OCI-LY7 (cell line): ENCODE results near the gene SPON2.

DNA sequence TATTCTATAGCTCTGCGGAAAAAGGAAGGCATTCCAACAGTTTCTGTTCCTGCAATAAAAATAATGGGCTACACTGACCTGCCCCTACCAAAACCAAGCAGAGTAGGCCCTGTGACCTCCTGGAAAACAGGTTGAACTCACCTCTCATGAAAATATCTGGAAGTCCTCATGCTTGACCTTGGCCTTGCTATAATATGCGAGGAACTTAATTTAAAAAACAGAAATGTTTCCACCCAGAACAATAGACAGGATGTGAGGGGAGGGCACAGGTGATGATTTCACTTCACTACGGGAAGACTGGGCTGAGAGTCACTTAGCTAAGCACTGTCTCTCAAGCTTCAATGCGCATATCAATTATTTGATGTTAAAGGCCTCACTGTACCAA, 26.1 kb downstream of the ZNF721 start:
- PRO-cap = unidirectional peak, plus-strand start at position 281 of the sequence
- RAMPAGE, long total RNA = no peak

- PRO-cap = no peak
- RAMPAGE, long total RNA = no peak
Measured at GRCh38 chr4:666021-666242, 8.1 kb downstream of the ATP5ME start.

- PRO-cap = no peak
- RAMPAGE, long total RNA = no peak
Measured at GRCh38 chr4:688268-688845, 594 bp downstream of the SLC49A3 start.

DNA sequence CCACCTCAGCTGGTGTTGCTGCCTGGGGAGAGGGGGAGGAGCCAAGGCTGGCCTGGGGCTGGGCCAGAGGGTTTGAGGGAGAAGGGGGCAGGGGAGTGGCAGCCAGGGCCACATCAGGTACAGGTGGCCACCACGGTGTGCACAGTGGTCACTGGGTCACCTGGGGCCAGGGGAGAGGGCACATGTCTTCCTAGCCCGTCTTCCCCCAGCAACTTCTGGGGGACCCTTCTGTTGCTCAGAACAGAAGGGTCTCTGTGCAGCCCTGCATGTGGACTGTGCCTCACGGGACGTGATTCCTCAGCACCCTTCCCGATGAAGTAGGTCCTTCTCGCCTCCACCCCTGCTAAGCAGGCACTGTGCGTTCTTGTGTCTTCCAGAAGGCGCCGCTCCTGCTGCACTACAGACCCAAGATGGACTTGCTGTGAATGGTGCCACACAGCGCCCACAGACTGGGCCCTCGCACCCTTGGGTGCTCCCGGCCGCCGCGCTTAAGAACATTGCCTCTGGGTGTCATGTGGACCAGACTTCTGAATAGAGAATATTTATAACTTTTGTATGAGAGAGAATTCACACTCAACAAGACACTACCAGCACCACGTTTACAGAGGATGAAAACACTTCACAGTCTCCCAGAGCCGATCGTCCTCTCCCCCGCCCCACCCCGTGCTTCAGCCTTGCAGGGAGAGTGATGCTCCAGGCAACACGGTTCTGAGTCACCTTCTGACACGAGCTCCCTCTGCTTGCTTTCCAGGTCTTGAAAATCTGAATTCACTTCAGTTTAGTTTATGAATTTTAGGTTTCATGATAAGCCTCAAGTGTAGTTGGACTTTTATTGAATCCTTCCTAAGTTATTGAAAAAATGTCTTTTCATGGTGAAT, 60.0 kb downstream of the CPLX1 start:
- PRO-cap = no peak
- RAMPAGE, long total RNA = no peak

DNA sequence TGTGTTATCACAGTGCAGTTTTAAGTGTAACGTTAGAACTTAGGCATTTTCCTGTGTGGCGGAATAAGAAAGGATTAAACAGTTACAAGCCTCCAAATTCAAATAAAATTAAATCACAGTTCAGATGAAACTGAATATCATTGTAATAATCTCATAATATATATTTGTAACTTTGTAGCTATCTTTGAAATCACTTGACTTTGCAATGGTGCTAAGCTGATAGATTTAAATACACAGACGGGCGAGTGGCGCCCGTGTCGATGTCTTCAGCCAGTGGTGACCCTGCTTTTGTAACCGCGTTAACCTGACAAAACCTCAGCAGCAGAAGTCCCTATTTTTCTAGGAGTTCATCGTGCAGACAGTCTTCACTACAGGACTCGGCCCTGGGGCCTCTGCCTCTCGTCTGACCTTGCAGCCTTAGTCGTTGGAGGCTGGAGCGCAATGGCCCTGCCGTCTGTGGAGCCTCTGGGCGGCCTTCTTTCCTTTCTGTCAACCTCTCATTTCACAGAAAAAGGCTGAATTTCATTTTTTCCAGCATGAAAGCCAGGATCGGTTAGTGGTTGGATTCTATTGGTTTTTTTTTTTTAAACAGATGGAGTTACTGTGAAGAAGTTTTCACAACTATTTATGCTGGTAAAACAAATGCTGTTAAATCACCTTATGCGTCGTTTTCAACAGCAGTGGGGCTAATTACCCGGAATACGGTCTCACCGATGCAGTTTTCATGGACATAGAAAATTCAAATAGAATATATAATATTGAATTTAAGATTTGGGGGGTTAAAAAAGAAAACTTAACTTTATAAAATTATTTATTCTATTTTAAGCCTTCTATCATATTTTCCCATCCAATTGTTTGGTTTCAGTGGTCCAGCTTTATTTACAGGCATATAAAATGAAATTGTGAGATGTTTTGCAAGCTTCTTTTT, 57.8 kb downstream of the CPLX1 start:
- PRO-cap = no peak
- RAMPAGE, long total RNA = no peak

DNA sequence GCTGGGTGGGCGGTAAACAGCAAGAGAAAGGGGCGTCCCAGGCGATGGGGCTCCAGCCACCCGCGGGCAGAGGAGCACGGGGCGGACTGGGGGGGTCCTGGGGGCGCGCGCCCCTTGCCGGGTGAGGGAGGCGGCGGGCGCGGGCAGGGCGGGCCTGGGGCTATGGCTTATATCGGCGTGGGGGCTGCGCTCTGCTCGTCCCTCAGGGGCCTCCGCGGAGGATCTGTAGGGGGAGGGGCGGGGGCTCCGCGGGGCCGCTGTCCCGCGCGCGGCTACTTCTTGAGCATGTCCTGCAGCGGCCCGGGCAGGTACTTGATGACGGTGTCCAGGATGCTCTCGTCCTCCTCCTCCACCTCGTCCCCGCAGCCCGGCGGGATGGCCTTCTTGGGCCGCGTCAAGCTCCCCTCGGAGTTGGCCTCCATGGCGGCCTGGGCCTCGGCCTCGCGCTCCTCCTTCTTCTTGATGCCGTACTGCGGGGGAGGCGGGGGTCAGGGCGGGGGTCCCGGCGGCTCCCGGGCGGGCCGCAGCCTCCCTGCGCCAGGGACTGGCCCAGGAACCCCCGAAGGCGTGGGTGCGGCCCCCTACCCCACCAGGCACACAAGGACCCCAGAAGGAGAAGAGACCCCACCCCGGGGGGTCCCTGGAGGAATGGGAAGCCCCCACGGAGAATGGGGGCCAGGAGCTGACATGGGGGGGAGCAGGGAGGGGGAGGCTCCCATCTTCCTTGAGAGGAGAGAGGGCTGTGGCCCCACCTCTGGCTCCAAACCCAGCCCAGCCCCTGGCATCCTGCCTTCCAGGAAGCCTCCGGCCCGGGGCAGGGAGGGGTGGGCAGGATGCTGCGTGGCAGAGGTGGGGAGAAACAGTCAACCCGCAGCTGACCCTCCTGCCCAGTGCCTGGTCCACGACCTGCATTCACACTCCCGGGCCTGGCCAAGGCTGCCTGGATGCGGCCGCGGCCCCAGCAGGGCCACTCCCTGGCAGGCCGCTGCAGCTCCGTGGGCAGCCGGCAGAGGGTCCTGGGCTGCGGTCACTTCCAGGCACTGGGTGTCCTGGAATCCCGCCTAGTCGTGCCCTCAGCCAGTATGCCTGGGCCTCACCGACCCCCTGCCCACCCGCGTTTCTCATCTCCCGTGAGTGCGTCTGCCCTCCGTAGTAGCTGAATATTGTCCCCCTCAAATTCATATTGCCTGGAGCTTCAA, 39.3 kb downstream of the CPLX1 start:
- PRO-cap = no peak
- RAMPAGE, long total RNA = no peak

- PRO-cap = no peak
- RAMPAGE, long total RNA = no peak
Measured at GRCh38 chr4:787428-788173, 38.3 kb downstream of the CPLX1 start.

DNA sequence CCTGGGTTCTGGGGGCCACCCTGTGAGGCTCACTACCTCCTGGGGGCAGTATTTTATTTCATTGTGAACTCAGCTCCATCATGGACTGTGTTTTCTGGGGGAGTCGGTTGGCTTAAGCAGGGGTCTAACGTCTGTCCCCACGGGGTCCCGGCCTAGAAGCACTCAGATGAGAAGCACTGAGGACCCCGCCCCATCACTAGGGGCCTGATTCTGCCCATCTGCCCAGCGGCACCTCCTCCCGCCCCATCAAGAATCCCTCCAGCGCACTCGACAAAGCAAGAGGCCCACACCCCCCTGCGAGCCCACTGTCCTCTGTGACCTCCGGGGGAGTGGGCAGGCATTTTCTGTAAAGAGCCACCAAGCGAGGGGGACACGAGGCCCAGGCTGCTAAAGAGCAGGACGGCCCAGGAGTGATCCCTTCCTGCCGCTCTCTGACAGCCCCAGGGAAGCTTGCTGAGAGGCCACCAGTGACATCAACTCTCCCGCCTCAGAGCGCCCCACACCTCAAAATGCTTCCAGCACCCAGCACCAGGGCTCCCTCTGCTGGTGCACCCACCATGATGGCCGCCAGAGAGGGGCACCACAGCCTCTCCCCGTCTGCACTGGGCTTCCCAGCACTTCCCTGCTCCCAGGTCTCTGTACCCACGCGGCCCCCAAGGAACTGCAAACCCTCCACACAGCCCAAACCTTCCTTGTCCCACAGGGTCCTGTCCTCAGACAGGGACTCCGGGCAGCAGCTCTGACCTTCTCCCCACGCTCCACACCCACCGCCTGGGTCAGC, 40.5 kb downstream of the GAK start:
- PRO-cap = no peak
- RAMPAGE, long total RNA = no peak

DNA sequence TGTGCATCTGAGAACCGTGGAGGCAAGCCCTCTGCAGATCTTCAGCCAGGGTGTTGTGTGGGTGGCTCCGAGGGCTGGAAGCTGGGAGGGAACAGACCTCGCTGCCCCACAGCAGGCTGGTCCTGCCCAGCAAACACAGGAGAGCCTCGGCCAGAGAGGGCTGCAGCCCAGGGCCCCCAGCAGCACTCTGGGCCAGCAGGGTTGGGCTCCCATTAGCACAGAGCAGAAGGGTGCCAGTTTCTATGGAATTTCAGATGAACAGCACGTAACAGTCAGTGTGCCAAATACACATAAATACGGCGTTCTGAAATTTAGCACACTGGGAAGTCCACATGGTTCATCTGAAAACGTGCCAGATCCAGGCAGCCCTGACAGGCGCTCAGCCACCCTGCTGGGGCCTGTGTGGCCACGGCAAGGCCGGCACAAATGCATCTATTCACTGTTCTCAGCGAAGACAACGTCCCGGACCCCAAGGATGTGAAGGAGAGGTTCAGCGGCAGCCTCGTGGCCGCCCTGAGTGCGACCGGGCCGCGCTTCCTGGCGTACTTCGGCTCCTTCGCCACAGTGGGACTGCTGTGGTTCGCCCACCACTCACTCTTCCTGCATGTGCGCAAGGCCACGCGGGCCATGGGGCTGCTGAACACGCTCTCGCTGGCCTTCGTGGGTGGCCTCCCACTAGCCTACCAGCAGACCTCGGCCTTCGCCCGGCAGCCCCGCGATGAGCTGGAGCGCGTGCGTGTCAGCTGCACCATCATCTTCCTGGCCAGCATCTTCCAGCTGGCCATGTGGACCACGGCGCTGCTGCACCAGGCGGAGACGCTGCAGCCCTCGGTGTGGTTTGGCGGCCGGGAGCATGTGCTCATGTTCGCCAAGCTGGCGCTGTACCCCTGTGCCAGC, 15.7 kb downstream of the DGKQ start:
- PRO-cap = no peak
- RAMPAGE, long total RNA = no peak

- PRO-cap = no peak
- RAMPAGE, long total RNA = no peak
Measured at GRCh38 chr4:986348-986828, 456 bp upstream of the IDUA start.

DNA sequence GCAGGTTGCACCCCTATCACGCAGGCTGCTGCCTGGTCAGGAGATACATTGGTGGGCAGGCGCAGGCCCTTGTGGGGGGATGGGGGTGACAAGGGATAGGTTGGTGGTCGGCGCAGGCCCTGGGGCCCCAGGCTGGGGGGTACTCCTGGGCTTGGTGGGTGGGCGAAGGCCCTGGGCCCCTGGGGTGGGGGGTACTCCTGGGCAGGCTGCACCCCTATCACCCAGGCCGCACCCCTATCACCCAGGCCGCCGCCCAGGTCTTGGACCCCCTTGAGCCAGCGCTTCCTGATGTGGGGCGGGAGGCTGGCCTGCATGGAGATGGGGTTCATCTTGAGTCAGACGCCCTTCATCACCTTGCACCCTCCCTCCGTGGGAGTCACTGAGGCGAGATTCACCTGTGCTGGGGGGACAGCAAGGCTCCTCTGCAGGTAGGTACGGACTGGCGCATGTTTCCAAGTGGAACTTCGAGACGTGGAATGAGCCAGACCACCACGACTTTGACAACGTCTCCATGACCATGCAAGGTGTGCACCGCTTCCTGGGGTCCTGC, 7.9 kb upstream of the SLC26A1 start:
- PRO-cap = no peak
- RAMPAGE, long total RNA = no peak

- PRO-cap = no peak
- RAMPAGE, long total RNA = no peak
Measured at GRCh38 chr4:1002242-1002686, 9.1 kb upstream of the SLC26A1 start.

DNA sequence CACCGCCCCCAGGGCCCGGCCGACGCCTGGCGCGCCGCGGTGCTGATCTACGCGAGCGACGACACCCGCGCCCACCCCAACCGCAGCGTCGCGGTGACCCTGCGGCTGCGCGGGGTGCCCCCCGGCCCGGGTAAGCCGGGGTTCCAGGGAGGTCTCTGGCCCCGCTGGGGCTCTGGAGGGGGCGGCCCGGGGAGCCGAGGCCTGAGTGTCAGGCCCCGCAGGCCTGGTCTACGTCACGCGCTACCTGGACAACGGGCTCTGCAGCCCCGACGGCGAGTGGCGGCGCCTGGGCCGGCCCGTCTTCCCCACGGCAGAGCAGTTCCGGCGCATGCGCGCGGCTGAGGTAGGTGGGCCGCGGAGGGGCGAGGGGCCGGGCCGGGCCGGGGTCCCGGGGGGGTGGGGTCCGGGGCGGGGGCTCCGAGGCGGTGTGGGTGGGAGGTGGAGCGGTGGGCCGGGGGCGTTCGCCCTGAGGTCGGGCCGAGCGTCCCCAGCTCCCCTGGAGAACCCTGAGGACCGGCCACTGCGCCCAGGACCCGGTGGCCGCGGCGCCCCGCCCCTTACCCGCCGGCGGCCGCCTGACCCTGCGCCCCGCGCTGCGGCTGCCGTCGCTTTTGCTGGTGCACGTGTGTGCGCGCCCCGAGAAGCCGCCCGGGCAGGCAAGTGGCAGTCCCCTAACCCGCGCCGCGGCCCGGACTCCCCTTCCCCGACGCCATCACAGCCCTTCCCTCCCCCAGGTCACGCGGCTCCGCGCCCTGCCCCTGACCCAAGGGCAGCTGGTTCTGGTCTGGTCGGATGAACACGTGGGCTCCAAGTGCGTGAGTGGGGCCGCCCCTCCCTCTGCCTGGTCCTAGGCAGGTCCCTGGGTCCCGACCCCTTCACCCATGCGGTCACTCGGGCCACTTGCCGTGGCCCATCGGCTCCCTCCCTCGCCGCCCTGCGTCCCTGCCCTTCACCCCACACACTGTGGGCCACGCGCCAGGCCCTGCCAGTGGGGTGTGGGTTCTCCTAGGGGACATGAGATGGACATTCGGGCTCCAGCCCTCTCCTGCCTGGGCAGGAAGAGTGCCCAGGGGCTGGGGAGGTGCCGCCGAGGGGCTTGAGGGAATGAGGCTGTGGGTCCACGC, 8.2 kb upstream of the FGFRL1 start:
- PRO-cap = no peak
- RAMPAGE, long total RNA = no peak

DNA sequence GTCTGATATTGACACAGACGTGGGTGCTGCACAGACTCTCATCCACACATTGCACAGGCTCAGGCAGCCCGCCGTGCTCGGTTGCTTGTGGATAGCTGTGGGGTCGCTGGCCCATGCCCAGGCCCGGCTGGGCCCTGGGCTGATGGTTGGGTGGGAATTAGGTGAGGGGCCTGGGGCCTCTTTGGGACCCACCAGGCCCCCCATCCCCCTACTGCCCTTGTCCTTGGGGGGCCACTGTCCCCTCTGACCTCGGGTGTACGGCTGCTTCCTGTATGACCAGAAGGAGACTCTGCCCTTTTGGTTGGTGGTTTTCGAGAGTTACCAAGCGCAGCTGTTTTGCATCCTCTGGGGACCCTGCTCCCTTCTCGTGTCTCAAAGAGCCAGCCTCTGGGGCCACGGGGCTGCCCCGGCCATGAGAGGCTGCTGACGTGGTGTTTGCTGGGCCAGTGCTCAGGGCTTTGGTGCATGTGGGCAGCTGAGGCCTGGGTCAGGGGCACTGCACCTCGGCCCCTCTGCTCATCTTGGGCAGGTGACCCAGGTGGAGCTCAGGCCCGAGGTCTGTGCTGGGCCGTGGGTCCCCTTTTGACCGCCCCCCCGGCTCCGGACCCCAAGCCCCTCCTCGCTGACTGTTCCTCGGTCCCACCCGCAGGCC, 10.3 kb downstream of the FGFRL1 start:
- PRO-cap = no peak
- RAMPAGE, long total RNA = no peak

- PRO-cap = no peak
- RAMPAGE, long total RNA = no peak
Measured at GRCh38 chr4:1046514-1047130, 35.2 kb downstream of the FGFRL1 start.

- PRO-cap = no peak
- RAMPAGE, long total RNA = no peak
Measured at GRCh38 chr4:1172455-1173239, at the start of gene SPON2. TSS of gene SPON2 (minus strand) at chr4:1172583.

DNA sequence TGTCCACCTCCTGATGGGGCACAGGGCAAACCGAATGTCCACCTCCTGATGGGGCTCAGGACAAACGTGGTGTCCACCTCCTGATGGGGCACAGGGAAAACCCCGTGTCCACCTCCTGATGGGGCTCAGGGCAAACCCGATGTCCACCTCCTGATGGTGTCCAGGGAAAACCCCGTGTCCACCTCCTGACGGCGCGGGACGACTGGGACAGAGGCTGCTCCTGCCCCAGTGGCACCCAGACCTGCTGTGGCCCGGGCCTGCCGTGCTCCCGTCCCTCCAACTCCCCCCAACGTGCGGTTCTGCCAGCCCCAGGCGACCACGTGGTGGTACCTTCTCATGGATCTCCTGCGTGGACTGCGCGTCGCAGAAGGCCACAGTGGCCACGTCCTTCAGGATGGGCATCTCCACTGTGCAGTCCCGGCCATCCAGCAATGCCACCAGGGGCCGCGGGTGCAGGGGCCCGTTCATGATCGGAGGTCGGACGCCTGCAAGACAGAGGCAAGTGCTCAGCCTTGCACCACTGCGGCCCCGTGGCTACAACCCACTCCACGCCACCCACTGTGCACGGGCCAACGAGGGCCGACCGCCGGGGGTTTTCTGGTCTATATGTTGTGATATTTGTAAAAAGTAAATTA, 11.0 kb downstream of the CTBP1 start:
- PRO-cap = no peak
- RAMPAGE, long total RNA = no peak

DNA sequence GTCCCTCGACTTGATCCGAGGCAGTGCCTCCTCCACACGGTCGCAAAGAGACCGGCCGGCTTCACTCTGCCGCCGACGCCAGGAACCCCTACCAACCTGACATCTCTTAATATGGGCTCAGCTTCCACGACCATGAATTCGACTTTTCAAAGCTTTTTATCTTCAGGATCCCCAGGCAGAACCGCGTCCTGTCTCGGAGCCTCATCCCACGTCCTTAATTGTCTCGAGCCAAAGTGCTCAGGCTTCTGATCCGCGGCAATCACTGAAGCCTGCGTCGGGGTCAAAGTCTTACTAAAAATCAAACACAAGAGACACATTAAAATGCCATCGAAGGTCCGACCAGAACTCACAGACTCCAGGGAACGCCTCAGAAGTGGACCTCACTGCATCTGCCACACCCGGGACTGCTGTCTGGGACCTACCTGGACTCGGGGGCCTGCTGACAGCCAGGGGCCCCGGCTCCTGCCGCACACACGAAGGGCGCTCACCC, 7.7 kb downstream of the CTBP1 start:
- PRO-cap = no peak
- RAMPAGE, long total RNA = no peak

DNA sequence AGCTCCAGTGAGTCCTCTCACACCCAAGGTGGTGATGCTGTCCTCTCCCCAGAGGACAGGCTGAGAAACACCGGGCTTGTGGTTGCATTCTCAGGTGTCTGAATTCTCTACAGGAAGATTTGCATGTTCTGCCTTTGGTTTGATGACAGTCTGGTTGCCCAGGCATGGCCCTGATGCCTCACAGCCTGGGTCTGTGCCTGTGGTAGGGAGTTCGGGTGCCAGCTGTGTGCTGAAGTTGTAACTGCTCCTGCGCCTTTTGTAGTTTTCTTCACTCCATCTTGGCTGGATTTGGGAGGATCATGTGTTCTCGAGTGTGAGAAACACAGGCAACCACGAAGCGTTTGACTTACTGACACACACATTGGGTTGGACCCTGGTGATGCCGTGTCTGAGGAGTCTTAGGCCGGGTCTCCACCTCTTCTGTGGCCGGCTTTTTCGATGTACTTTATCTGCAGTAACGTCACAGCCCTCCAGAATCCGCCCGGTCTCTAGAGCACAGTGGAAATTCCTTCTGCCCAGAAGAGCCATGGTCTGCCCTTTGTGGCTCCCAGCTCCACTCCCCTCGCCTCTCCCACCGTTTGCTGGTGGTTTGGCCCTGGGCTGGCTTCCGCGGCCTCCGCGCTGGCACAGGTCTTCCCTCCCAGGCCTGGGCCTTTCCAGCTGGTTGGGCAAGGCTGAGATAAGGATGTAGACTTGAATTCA, 4.1 kb downstream of the MAEA start:
- PRO-cap = no peak
- RAMPAGE, long total RNA = no peak

- PRO-cap = no peak
- RAMPAGE, long total RNA = no peak
Measured at GRCh38 chr4:1348139-1348916, 1.3 kb downstream of the UVSSA start.